HGPS cell (cell line): ENCODE measurements around a stretch of chr1.

DNA sequence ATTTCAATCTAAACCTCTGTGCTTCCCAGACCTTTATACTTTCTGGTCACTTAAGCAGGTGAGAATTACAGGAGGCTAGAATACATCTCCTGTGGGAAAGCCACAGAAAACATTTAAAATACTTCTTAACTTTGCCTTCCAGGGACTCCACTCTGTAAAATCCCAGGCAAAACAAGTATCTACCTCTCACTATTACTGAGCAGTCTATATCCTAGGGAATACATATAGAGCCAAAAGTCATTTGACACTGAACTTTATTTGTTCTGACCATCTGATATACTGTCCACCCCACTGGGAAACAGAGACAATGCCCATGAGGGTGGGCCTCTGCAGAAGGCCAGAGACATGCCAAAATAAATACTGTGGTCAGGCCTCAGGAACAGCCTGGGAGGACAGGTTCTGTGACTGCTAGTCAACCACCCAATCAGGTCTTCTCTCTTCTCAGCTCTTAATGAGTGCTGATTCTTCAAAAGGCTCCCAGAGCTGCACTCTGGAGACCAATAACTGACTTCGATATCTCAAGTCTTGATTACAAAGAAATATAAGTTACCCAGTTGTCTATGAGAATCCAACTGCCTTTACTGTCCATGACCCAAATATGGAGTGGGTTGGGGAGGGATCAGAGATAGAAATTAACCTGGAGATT, 5.4 kb upstream of the ANKRD35 start:
- RRBS, result no CpG with 5 or more reads among the region's 1 CpG

GRCh38 chr1:145927987-145928448, 734 bp upstream of the RBM8A start:
- RRBS, result no CpG with 5 or more reads among the region's 13 CpGs

- RRBS, result no CpG with 5 or more reads among the region's 9 CpGs
Observed at GRCh38 chr1:145942453-145943165, 15.2 kb downstream of the LIX1L start.

DNA sequence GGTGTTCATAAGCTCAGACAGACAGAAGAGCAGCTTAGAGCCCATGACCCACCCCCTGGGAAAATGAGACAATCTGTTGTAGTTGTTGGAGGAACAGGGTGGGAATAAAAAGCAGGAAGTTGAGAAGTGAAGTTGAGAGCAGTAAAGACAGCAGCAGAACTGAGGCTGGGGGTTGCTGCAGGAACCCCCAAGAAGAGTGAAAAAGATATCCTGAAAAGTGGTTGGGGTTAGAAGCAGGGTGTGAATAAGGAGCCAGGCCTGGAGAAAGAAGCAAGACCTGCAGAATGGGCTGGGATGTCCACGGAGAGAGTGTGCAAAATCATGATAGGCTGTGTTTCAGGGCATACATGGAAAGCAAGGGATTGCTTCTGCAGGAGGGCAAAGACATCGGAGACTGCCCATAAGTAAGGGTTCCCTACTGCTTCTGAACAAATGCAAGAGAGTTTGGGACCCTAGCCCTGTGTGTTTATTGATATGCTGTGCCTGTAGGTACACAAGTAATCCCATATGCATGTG, 1.8 kb upstream of the LIX1L start:
- RRBS, result no CpG with 5 or more reads among the region's 2 CpGs

DNA sequence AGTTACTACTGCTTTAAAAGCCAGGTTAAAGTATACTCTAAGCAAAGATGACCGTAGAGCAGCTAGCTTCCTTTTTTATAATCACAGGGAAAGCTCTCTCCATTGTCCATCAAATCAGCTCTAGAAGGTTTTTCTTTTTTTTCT, 3.3 kb downstream of the TXNIP start:
- RRBS, result no CpG with 5 or more reads among the region's 1 CpG

- RRBS, result no CpG with 5 or more reads among the region's 5 CpGs
Observed at GRCh38 chr1:145995562-145995947, 824 bp downstream of the TXNIP start.

GRCh38 chr1:146472263-146472905, 127.8 kb upstream of the PPIAL4H start:
- RRBS, result no CpG with 5 or more reads among the region's 38 CpGs

GRCh38 chr1:147109645-147110022, 62.6 kb downstream of the PRKAB2 start:
- RRBS, result no CpG with 5 or more reads among the region's 4 CpGs

DNA sequence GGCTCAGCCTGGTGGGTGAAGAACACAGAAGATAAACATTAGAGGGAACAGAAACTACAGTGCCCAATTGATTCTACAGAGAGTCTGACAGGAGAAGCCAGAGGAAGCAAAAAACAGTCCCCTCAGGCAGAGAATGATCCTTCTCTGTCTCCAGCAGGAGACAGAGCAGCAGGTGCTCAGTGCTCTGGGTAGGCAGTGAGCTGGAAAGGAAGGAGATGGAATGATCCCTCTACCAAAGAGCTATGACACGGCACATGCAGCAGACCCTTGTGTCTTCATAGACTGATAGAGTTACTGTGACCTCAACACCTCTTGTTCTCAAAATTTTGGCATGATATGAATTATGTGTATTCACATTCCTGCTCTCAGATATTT, 62.3 kb downstream of the PRKAB2 start:
- RRBS, result no CpG with 5 or more reads among the region's 1 CpG

GRCh38 chr1:147264262-147264867, 21.9 kb downstream of the CHD1L start:
- RRBS, result no CpG with 5 or more reads among the region's 3 CpGs

DNA sequence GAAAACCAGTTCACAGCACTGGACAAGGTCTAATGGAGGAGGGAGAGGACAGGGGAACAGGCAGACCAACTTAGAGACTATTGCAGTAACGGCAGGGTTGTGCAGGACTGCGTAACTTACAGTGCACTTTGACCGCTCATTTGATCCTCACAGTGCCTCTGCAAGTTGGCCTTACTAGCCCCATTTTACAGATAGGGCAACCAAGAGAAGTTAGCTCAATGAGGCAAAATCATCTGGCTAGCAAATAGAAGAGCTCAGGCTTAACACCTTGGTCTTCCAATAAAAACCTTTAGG, 14.0 kb upstream of the BCL9 start:
- RRBS, result no CpG with 5 or more reads among the region's 3 CpGs

- RRBS, result no CpG with 5 or more reads among the region's 5 CpGs
Observed at GRCh38 chr1:147540816-147541122, 532 bp upstream of the BCL9 start.

DNA sequence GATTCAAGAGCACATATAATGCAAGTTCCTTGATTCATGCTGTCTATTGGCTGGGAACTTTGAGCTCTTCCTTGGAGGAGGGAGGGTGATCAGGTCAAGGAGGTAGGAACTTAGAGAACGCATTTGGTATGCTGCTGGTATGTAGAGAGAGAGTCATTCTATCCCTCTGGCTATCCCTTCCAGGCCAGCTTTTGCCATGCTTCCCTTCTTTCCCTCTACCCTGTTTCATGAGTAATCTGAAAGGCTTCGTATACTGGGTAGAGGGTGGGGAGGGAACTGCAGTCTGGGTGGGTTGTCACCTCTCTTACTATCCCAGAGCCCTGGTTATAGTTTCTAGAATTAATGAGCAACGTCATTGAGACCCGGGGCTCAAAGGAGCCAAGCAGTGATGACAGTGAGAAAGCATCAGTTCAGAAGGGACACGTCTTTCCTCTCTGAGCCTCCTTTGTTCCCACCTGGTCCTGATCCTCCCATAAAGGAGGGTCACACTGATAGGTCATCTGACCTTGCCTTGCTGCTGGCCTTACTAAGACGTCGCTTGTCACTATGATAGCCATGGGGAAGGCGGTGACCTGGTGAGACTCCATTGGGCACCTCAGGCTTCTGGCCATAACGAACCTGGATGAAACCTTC, 2.6 kb downstream of the GJA5 start:
- RRBS, result no CpG with 5 or more reads among the region's 9 CpGs

DNA sequence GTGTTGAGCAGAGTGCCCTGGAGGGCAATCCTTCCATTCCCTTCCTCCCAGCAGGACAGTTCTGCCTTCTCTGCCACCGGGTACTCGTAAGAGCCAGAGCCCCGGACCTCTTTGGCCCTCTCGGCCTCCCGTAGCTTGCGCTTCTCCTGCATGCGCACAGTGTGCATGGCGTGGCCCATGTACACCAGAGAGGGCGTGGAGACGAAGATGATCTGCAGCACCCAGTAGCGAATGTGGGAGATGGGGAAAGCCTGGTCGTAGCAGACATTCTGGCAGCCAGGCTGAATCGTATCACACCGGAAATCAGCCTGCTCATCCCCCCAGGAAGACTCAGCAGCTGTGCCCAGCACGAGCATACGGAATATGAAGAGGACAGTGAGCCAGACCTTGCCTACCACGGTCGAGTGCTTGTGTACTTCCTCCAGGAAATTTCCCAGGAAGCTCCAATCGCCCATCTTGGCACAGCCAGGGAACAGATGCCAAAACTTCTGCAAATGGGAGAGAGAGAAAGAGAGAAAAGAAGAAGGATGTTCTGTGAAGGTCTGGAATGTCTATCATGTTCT, 1.5 kb downstream of the GJA5 start:
- RRBS, result no CpG with 5 or more reads among the region's 19 CpGs

DNA sequence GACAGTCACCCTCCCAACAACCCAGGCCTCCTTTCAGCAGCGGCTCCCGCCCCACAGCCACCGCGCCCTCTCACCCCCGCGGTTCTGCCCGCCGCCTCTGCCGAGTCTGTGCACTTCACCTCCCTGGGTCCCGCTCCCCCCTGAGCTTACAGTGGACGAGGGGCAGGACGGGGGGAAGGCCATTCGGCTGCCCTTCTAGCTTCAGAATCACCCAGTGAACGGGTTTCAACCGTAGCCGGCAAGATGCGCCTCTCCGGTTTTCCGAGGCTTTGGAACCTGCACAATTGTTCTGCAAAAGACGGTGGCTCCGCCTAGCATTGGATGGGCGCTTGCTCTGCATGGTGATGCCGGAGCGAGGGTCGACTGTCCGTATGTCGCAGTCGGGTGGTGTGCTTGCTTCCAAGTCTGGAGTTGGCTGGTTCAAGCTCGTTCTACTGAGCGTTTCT, 86.5 kb downstream of the GPR89B start:
- RRBS, result no CpG with 5 or more reads among the region's 30 CpGs

DNA sequence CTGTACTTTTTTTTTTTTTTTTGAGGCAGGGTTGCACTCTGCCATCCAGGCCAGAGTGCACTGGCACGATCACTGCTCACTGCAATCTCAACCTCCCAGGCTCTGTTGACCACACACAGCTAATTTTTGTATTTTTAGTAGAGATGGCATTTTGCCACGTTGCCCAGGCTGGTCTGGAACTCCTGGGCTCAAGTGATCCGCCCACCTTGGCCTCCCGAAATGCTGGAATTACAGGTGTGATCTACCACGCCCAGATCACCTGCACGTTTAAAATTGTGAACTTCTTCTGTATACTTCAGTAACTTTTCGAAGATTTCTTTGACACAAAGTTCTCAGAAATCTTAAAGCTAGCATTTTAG, 2.0 kb downstream of the NBPF11 start:
- RRBS, result no CpG with 5 or more reads among the region's 7 CpGs

- RRBS, result no CpG with 5 or more reads among the region's 5 CpGs
Observed at GRCh38 chr1:148278854-148279415, 126.9 kb upstream of the NBPF11 start.

- RRBS, result no CpG with 5 or more reads among the region's 7 CpGs
Observed at GRCh38 chr1:149128619-149128865, 25.2 kb upstream of the NBPF9 start.

DNA sequence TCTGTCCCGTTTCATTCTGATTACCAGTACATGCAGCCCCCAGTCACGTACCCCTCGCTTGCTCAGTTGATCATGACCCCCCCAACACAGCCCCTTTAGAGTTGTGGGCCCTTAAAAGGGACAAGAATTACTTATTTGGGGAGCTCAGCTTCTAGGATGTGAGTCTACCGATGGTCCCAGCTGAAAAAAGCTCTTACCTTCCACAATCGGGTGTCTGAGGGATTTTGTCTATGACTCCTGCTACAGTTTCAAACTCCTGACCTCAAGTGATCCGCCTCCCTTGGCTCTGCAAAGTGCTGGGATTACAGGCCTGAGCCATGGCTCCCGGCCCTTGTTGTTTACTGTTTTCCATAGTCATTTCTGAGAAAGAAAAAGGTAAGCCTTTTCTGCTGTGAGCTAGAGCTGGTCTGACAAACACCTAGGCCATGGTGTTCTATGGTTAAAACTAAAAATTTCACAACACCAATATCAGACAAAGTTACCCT, 57.5 kb downstream of the PPIAL4C start:
- RRBS, result no CpG with 5 or more reads among the region's 7 CpGs

GRCh38 chr1:149692964-149693385, 89.5 kb upstream of the FCGR1A start:
- RRBS, result no CpG with 5 or more reads among the region's 9 CpGs